ENCODE results near the genes TNXB and PRRT1.

- RRBS = no CpG with 5 or more reads among the region's 17 CpGs
These were observed 489 bp upstream of the MSH5 start for GRCh38 chr6:31739223-31739808.

DNA sequence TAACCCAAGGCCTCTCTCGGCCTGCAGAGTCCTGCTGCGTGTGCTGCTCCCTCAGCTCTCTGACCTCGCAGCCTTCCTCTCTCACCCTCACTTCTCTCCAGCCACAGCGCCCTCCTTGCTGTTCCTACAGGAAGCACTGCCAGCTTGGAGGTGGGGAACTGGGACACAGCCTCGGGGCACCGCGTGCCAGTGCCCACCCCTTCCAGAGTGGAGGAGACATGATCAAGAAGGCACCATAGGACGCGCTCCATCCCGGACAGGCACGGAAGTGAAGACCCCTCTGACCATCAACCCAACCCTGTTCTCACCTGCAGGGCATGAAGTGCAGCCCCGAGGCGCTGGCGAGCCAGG lies 1.5 kb downstream of the VWA7 start:
- RRBS = no CpG with 5 or more reads among the region's 14 CpGs

DNA sequence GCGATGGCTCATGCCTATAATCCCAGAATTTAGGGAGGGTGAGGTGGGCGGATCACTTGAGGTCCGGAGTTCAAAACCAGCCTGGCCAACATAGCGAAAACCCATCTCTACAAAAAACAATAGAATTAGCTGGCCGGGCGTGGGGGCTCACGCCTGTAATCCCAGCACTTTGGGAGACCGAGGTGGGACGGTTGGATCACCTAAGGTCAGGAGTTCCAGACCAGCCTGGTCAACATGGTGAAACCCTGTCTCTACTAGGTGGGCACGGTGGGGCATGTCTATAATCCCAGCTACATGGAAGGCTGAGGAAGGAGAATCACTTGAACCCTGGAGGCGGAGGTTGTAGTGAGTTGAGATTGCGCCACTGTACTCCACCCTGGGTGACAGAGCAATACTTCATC lies 4.0 kb downstream of the HSPA1B start:
- RRBS = no CpG with 5 or more reads among the region's 12 CpGs

DNA sequence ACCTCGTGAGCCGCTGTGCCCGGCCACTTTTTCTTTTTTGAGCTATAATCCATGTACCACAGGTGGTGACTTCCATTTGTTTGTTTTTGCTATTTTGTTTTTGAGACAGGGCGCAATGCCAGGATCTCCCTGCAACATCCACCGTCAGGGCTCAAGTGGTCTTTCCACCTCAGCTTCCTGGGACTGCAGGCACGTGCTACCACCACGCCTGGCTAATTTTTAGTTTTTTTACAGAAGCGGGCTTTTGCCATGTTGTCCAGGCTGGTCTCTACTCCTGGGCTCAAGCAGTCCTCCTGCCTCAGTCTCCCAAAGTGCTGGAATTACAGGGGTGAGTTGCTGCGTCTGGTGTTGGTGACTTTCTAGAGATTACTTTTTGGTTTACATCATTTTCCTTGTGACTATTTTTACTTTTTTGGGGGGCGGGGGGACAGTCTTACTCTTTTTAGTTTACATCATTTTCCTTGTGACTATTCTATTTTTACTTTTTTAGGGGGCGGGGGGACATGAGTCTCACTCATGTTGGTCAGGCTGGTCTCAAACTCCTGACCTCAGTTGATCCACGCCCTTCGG lies 8.7 kb downstream of the HSPA1B start:
- RRBS = no CpG with 5 or more reads among the region's 13 CpGs

DNA sequence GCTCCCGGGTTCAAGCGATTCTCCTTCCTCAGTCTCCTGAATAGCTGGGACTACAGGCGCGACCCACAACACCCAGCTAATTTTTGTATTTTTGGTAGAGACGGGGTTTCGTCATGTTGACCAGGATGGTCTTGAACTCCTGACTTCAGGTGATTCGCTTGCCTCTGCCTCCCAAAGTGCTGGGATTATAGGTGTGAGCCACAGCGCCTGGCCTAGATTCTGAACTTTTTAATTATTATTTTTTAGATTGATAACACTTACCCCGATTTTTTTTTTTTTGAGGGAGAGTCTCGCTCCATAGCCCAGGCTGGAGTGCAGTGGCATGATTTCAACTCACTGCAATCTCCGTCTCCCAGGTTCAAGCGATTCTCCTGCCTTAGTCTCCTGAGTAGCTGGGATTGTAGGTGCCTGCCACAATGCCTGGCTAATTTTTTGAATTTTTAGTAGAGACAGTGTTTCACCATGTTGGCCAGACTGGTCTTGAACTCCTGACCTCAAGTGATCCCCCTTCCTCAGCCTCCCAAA lies 6.9 kb downstream of the NEU1 start:
- RRBS = no CpG with 5 or more reads among the region's 12 CpGs

- RRBS = no CpG with 5 or more reads among the region's 4 CpGs
These were observed 3.5 kb downstream of the NEU1 start for GRCh38 chr6:31859094-31859449.

GRCh38 chr6:31892289-31893335 lies 4.9 kb downstream of the EHMT2 start:
- RRBS = 89% methylated on average over 4 of the region's 21 CpGs

DNA sequence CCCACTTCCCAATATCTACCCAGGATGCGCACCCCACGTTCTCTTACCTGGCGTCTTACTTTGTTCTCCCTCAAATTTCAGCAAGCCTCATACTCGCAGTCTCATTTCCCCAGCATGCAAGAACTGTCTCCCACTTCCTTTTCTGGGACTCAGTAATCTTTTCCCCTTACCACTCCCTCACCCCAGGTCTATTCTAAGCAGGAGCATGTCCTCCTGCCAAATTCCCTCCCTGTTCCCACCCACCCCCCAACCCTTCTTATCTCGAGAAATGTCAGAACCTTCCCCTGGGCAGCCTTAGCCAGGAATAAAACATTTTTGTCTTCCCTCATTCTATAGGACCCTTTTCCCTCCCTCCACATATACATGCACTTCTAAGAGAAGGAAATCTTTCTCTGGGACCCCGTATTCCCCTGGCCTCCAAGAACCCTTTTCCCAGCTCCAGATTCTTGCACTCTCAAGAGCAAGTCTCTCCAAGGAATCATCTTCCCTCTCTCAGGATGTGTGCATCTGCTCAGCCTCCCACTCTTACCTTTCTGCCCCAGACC lies 1.9 kb upstream of the EHMT2 start:
- RRBS = no CpG with 5 or more reads among the region's 6 CpGs

- RRBS = no CpG with 5 or more reads among the region's 5 CpGs
These were observed 3.8 kb downstream of the CFB start for GRCh38 chr6:31949638-31950133.

- RRBS = no CpG with 5 or more reads among the region's 6 CpGs
These were observed 4.2 kb downstream of the DXO start for GRCh38 chr6:31967563-31968317.

DNA sequence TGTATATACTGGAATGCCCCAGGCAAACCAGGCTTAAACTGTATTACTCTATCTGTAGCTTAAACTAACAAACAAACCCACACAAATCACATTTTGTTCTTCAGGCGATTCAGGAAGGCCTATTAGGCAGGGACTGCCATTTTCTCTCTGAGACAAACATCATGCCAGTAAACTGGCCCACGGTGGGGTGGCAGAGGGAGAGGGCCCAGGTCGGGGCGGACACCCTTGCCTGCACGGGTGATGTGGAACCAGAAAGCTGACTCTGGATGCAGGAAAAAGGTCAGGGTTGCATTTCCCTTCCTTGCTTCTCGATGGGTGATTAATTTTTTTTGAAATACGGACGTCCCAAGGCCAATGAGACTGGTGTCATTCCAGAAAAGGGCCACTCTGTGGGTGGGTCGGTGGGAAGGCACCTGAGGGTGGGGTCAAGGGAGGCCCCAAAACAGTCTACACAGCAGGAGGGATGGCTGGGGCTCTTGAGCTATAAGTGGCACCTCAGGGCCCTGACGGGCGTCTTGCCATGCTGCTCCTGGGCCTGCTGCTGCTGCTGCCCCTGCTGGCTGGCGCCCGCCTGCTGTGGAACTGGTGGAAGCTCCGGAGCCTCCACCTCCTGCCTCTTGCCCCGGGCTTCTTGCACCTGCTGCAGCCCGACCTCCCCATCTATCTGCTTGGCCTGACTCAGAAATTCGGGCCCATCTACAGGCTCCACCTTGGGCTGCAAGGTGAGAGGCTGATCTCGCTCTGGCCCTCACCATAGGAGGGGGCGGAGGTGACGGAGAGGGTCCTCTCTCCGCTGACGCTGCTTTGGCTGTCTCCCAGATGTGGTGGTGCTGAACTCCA lies 9.2 kb upstream of the C4B start:
- RRBS = no CpG with 5 or more reads among the region's 22 CpGs

- RRBS = no CpG with 5 or more reads among the region's 14 CpGs
These were observed 26.2 kb downstream of the TNXB start for GRCh38 chr6:32082721-32083602.

- RRBS = no CpG with 5 or more reads among the region's 5 CpGs
These were observed 22.6 kb downstream of the TNXB start for GRCh38 chr6:32086444-32087033.

- RRBS = 84% methylated on average over 23 of the region's 62 CpGs
These were observed 12.3 kb downstream of the TNXB start for GRCh38 chr6:32096648-32097382.

- RRBS = no CpG with 5 or more reads among the region's 4 CpGs
These were observed 2.9 kb downstream of the TNXB start for GRCh38 chr6:32106260-32106652.

- RRBS = no CpG with 5 or more reads among the region's 19 CpGs
These were observed 988 bp downstream of the TNXB start for GRCh38 chr6:32107917-32108783.

DNA sequence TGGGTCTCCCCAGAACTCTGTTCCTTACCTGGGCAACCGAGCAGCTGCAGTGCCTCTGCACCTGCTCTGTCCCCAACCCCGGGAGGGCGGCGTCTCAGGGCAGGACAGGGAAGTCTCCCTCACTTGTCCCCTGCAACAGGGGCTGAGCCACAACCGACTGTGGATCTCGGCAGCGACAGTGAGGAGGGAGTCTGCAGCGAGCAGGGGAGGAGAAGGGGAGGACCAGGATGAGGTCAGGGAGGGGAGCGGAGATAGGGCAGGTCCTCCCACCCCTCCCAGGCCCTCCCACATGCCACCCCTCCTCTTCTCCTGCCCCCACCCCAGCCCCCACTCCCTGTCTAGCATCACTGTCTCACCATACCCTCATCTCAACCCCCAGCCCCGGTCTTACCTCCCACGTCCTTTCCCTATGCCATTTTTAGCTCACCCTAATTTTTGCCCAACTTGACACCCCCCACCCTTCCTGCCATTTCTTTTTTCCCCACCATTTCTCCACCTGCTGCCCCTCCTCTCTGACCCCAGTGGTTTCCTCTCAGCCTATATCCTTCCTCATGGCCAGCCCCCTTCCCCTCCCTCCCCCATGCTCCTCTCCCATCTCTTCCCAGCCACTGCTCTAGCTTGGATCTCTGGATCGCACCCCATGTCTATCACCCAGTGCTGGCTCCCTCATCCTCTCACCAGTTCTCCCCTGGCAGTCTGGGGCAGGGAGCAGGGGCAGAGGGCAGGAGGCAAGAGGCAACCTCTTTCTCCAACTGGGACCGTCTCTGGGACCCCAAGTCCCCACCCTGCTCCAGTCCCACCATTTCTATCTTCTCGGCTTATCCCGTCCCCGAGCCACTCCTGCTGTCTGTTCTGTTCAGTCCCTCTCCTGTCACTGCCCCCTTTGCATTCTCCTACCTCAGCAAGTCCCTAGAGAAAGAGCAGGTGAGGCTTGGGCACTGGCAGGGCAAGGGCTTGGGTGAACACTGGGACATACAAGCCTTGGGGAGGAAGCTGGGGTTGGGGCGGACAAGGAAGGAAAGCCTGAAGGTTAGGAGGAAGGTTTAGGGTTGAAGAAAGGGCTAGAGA lies at the start of gene TNXB:
TSS of gene TNXB (minus strand) at position 186 of the 1,068 bp plus-strand sequence.
- RRBS = no CpG with 5 or more reads among the region's 17 CpGs

DNA sequence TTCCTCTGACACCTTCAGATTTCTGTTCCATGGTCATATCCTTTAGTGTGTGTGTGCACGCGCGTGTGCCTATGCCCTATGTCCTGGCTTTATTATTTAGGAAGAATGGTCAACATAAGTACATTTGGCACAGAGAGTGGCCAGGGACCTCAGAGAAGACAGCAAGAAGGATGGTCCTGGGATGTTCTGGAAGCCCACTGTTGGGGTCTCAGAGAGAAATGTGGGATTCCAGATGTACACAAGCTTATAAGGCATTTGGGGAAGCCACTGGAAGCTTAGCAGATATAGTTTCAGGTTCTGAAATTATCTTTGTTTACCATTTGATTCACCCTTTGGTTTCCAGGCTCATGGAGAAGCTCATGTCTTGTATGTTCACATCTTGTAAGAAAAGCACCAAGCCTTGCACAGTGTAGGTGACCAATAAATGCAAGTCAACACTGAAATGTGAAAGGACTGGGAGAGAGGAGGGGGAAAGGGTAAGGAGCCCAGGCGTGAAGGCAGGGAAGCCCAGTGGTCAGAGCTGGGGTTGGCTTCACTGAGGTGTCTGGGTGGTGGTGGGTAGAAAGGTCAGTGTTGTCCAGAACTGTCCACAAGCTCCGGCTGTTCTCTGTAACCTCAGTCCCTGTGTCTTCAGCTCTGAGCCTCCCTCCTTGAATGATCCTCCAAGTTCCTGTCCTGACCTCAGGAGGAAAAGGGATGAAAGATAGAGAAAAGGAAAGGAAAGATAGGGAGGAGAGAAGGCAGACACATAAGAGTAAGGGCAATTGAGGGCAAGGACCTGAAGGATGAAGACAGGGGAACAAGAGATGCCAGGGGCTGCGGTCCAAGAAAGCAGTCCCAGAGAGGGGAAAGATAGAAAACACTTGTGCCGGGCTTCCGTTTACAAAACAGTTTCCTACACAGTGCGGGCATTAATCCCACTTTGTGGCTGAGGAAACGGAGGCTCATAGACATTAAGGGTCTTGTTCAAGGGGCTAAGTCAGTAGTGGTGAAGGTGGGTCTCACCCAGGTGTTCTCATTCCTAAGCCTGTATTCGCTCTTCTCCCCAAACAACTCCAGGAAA lies 2.3 kb upstream of the TNXB start:
- RRBS = no CpG with 5 or more reads among the region's 11 CpGs

DNA sequence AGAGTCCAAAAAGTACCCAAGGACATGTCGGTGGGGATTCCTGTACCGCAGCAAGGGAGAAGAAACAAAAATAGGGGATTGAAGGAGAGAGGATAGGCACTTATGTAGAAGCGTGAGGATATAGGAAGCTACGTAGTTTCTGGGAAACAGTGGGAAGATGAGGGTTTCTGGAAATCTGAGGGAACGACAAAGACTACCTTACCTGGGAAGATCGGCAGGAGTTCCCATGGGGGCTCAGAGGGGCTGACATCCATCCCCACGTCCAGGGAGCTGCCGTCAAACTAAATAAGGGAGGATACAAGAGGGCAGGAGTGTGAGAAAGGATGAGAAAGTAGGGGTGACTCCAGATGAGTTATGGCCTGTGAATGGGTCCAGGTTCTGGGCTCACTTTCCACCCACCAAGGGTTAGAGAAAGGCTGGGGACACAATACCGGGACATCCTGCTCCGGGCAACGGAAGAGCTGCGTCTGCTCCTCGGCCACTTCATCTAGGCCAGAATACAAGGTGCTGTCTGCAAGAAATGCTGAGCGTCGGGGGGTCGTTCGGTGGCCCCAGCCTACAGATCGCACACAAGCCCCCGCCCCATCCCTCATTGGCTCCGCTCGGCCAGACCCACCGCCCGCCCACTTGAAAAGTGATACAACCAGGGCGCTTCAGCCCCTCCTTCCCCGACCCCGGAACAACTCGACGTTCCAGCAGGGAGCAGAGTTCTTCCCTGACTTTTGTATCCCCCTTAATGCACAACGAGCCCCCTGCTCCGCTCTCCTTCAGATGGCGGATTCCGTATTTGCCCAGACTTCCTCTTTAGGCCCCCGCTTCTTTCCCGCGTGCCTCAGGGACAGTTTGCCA lies 582 bp downstream of the ATF6B start:
- RRBS = no CpG with 5 or more reads among the region's 35 CpGs

DNA sequence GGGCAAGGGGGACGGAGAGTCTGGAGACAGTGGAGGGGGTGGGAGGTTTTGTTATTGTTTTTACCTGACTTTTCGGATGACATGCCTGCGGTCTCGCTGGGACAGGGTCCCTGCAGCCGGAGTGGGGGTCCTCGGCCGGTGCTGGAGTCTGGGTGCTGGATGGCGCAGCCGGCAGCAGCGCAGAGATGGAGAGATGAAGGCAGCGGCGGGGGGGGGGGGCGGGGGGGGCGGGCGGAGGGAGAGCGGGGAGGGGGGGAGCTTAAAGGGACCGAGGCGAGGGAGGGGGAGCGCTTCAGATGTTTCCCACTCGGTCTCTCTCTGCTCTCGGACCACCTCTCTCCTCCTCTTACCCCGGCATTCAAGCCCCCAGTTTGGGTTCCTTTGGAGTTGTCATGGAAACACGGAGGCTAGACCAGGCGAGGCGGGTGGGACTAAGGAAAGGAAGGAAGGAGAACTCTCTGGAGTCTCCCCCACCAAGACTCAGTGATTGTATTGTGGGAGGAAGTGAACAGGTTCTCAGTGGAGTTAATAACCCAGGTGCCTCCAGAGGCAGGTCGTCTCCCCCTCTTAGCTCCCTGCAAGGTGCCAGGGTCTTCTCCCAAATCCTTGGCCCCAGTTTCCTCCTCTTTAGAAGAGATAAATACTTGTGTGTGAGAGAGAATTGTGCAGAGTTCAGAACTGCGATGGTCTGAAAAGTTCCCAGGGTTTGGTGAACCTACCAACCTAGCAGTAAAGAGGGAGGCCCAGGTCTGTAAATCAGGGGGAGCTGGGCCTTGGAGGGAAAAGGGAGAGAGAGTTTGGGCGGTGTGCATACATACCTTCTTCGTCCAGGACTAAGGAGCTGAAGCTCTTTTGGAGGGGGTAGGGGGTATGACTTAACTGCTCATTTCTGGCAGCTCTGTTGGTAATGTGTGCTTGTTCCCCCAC lies at the start of gene PRRT1:
TSS of gene PRRT1 (minus strand) at position 195 of the 927 bp plus-strand sequence.
- RRBS = no CpG with 5 or more reads among the region's 29 CpGs

Measured in NB4 (cell line).